GM12892 (cell line): ENCODE results near the gene PYCR2.

DNA sequence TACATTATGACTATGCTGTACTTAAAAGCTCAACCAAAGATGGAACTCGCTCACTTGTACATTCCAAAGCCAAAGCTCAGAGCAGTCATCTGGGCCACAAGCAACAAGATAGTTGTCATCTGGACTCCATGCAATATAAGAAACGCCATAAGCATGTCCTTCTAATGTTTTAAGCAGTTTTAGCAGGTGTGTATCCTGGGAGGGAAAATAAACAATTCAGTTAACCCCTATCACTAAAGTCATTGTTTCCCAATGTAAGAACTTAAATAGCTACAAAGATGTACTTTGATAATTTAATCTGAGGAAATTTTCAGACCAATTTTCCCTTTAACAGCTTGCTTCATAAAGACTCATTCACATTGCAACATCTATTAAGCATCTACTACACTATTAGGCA, 30.2 kb downstream of the WDR26 start:
- RRBS = no CpG with 5 or more reads among the region's 2 CpGs

GRCh38 chr1:224435265-224436029, 850 bp upstream of the WDR26 start:
- RRBS = no CpG with 5 or more reads among the region's 7 CpGs

DNA sequence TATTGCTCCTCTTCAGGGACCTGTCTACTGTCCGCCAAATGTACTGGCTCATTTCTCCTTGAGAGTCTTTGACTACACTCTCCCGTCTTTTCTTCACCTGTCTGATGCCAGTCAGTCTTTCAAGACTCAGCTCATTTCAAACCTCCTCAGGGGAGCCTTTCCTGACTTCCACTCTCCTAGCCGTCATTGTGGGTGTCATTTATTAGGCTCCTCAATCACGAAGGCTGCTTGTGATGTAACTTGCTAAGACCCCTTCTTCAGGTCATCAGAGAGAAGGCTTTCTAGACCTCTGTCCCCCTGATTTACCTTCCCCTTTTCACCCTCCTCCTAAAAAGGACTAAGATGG, 2.2 kb upstream of the WDR26 start:
- RRBS = no CpG with 5 or more reads among the region's 4 CpGs

GRCh38 chr1:224726554-224727366, 110.6 kb downstream of the CNIH3 start:
- RRBS = no CpG with 5 or more reads among the region's 8 CpGs

GRCh38 chr1:224736685-224737232, 120.6 kb downstream of the CNIH3 start:
- RRBS = no CpG with 5 or more reads among the region's 13 CpGs

DNA sequence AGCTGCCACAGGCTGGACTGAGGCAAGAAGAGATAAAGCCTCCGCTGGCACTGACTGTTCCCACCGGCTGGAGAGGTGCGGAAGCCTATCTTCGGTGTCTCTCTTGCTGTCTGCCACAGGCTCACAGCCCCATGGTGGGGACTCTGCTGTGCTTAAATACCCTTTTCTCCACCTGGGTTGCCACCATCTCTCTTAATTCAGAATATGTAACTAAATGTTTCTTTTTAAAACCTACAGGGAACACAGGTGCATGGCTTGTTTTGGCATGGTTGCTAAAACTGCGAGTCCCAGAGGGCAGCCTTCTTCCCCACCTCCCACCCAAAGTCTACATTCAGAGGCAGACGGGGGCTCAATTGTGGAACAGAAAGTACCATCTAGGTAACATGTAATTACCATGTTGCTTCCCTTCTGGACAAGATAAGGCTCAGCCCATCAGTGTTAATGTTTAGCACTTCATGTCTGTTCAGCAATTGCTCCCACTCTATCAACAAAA, 8.2 kb upstream of the LBR start:
- RRBS = no CpG with 5 or more reads among the region's 6 CpGs

- RRBS = no CpG with 5 or more reads among the region's 12 CpGs
Observed at GRCh38 chr1:225482398-225483251, 54.8 kb upstream of the LBR start.

DNA sequence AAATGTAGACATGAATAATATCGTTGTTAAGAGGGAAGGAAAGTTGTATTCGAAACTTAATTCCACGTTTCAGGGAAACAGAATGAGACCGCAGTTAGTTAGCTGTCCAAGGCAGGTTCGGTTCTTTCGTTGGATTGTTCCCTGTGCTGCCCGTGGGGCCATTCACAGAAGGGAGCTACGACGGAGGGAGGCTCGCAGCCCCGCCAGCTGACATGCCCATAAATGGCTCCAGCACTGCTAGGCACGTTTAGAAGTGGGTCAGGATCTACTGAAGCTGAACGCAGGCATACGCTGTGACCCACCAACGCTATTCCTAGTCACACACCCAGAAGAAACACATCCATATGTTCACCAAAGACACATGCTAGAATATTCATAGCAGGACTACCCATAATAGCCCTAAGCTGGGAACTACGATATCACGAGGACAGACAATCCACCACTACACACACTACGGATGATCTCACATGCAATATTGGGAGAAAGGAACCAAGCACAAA, 56.2 kb upstream of the LBR start:
- RRBS = no CpG with 5 or more reads among the region's 18 CpGs

DNA sequence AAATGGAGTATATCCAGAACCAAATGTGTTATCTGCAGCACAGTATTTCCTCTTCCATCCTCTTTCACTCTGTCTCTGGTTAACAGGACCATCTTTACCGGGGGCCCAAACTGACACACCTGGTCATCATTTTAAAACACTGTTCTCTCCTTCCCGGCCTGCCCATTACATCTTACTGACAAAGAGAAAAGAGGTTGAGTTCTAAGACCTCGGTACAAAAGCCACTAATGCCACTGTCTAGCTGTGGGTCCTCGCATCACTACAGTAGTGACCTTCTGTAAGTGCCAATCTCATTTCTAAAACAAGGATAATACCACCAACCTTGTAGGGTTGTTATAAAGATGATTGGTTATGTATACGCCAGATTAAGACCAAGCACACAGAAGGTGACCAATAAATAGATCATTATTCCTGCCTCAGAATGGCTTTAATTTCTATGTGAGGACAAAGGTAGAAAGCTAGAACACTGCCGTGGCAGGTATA, 103.6 kb downstream of the ENAH start:
- RRBS = no CpG with 5 or more reads among the region's 6 CpGs

GRCh38 chr1:225700903-225701548, 48.1 kb upstream of the ENAH start:
- RRBS = no CpG with 5 or more reads among the region's 6 CpGs

DNA sequence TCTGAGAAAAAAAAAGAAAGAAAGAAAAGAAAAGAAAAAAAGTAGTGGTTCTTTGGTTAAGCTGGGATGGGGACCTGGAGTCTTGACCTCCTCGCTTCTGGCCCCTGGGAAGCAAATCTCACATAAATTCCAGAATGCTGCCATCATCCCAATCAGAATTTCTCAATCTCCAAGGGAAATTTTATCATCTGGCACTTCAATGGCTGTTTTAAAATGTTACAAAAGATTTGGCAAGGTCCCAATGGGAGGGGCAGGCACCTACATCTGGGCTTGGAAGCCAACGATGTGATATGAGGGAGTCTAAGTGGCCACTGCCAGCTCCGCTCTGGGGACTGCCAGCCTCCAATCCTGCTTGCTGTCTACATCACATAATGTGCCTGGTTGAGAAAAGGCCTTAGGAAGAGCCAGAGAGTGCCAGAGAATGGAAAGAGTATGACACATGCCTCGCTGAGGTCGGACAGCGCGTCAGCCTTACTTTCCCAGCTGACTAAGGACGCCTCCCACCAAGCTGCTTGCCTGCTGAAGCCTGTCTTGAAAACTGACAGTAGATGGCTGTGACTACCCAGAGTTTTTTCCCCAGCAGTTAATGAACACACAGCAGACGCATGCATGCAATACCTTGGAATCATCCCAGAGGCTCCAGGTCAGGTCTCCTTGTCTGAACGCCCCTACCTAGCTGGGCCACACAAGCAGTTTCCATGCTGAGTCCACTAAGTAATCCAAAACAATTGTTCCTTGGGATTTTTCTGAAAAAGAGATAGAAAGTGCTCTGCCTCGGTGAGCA, 41.9 kb upstream of the SRP9 start:
- RRBS = no CpG with 5 or more reads among the region's 11 CpGs

GRCh38 chr1:225819873-225820222, 9.9 kb downstream of the EPHX1 start:
- RRBS = no CpG with 5 or more reads among the region's 4 CpGs

DNA sequence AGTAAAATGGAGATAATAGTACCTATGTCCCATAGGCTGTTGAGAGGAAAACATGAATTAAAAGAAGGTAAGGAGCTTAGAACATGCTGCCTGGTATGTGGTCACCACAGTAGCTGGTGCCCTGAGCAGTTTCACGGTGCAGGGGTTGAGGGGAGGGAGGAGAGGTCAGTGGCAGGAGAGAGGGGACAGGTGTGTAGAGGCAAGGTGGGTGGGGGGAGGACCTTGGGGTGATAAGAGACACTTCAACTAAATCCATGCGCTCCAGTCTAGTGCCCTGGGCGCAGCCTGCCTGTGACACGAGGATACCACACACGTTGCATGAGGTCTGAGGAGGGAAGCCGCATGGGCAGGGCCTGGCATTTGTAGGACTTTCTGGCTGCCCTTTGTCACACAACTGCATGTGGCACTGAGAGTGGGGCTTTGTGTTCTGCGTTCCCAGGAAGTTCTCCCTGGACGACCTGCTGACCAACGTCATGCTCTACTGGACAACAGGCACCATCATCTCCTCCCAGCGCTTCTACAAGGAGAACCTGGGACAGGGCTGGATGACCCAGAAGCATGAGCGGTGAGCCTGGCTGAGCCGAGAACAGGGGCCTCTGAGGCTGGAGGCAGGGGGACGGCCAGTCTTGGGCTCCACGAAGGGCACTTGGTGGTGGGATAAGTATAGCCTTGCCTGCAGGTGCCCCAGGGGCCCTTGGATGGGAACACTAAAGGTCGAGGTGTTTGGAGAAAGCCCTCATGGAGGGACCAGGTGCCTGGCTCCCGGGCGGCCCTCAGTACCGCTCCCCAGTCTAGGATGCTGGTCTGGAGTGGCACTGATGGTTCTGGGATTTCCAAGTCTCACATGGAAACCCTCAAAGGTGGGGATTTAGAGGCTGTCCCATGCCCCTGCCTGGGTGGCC, 34.4 kb downstream of the EPHX1 start:
- RRBS = no CpG with 5 or more reads among the region's 18 CpGs

- RRBS = no CpG with 5 or more reads among the region's 5 CpGs
Observed at GRCh38 chr1:225880979-225881324, 1.2 kb downstream of the TMEM63A start.

GRCh38 chr1:225887468-225888060, 1.4 kb downstream of the LEFTY1 start:
- RRBS = 92% methylated on average over 6 of the region's 60 CpGs

- RRBS = no CpG with 5 or more reads among the region's 3 CpGs
Observed at GRCh38 chr1:225899192-225899926, 10.4 kb upstream of the LEFTY1 start.

DNA sequence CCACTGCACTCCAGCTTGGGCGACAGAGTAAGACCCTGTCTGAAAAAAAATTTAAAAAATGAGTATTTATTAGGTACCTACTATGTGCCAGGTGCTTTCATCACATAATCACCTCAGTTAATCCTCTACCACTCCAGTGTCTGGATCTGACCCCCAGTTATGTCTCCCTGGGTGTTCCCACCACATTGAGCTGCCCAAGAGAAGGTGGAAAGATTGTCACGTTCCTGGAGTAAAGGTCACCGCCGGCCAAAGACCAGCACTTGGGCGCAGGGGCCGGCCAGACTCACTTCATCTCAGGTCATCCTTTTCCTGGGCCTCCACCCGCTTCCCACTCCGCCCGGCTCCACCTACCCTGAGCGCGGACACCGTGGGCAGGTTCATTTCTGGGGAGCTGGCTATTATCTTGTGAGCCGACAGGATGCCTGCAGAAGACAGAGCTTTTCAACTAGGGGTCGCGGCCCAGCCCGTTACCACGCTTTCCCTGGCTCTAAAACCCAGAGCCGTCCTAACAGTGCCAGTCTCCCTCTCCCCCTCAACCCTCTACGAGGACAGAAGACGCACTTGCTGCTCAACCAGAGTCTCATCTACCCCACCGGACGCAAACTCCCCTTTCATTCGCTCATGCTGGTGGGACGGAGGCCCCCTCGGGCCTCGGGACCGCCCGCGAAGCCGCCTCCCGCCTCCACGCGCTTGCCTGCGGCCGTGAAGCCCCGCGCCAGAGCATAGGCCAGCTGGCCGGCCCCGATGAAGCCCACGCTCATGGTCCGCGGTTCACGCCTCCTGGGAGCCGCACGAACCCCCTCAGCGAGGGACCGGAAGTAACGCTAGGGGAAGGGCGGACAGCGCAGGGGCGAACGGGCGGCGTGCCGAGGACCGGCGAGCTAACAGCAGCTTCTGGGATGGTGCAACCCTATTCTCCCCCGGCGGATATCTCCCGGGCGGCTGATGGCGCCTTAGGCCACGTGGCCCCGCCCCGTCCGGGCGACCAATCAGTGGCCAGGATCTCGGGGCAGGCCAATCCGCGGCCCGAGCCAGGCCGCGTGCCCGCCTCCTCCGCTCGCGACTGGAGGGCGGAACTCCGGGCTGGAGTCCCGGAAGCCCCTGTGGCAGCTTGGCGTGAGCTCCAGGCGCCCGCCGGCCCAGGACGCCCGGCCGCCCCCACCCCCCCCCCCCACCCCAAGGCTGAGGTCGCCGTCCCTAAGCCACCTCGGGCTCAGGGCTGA, at the start of gene PYCR2:
Gene PYCR2, minus strand, starts transcription at position 901 of the 1,223 bp plus-strand sequence.
- RRBS = under 1% methylated on average over 35 of the region's 90 CpGs

DNA sequence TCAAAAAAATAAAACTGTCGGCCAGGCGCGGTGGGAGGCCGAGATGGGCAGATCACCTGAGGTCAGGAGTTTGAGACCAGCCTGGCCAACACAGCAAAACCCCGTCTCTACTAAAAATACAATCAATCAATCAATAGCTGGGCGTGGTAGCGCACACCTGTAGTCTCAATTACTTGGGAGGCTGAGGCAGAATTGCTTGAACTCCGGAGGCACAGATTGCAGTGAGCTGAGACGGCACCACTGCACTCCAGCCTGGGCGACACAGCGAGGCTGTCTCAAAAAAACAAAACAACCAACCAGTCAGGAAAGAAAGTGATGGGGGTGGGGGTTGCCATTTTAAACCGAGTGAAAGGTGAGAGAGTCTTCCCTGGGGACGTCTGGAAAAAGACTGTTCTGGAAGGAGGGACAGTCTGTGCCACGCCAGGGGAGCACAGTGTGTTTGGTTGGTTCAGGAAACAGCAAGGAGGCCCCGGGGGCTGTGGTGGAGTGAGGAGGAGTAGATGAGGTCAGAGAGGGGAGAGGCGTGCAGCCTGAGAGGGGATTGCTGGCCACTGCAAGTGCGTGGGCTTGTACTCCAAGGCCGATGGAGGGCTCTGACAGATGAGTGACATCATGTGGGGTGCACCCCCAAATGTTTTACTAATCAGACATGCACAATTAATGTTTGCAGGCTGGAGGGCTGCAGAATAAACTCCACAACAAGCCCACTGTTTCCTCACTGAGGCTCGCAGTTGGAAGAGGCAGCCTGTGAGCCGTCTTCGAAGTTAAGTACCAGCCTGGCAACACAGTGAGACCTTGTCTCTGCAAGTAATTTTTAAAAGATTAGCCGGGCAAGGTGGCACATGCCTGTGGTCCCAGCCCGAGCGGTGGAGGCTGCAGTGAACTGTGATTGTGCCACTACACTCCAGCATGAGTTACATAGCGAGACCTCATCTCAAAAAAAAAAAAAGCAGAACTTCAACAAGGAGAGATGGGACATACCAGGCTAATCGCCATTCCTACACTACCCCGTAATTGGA, 21.6 kb downstream of the SDE2 start:
- RRBS = no CpG with 5 or more reads among the region's 27 CpGs

GRCh38 chr1:226000308-226000742, 1.2 kb upstream of the SDE2 start:
- RRBS = no CpG with 5 or more reads among the region's 15 CpGs

GRCh38 chr1:226004433-226004778, 5.3 kb upstream of the SDE2 start:
- RRBS = no CpG with 5 or more reads among the region's 4 CpGs